ENCODE results near the gene EIF3CL.

- PRO-cap = no peak
Measured at GRCh38 chr16:28193624-28194261, 18.0 kb downstream of the XPO6 start.

GRCh38 chr16:28261698-28262225, 30.6 kb upstream of the SBK1 start:
- PRO-cap = no peak

DNA sequence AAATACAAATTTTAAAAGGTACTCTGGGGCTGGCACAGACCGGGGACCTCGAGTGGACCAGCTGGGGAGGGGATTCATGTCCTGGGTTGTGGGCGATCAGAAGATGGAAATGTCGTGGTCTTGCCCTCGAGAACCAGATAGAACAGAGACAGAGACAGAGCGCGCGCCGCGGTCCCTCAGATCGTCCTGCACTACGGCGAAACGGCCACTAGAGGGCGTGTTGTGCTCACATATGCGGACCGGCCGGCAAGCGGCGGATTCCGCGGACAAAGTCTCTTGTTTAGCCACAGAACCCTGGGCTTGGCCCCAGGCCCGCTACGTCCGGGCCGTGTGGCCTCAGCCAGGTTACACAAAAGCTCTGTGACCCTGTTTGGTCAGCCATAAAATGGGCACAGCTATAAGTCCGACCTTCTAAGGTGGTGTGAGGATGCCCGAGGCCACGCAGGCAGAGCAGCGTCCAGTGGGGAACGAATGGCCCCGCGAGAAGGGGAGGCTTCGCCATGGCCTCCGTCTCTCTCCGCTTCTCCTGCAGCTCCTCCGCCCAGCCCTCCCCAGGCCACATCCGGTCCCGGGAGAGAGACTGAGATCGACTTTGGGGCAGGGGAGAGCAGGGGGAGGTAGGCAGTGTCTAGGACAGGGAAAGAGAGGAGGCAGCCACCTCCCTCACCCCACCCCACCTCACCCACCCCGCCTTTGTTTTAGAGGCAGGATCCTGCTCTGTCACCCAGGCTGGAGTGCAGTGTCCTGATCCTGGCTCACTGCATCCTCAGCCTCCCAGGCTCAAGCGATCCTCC, 14.5 kb upstream of the SBK1 start:
- PRO-cap = bidirectional peak, plus-strand start at position 287 of the sequence, minus-strand start at position 148 of the sequence; bidirectional peak, plus-strand start at position 620 of the sequence, minus-strand start at position 528 of the sequence

DNA sequence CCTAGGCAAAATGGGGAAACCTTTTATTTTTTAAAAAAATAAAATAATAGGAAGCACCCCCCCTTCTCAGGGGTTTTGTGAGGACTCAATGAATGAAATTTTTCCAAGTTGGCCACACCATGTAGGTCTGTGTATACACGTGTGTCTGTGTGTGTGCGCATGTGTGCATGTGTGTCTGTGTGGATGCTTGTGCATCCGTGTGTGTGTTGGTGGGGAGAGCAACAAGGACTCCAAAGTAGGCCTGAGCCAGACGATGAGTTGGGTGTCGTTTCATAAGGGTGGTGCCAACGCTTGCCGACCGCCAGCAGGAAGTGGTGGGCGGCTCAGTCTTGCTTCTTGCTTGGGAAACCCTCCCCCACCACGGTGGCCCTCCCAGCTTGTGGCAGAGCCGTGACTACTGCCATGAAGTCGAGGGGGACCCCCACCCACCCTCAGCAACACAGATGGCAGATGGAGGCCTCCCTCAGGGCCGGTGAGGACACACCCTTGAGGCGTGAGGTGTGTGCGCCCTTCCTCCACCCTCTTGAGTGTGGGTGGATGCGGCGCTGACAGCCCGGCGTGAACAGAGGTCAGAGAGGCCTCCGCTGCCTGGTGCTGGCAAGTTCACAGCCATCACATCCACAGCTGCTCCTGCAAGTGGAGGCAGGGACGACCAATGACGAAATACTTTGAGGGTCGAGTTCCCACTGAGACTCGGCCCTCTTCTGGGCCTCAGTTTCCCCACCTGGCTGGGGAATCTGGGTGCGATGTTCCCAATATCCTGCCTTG, 17.6 kb downstream of the SBK1 start:
- PRO-cap = no peak

DNA sequence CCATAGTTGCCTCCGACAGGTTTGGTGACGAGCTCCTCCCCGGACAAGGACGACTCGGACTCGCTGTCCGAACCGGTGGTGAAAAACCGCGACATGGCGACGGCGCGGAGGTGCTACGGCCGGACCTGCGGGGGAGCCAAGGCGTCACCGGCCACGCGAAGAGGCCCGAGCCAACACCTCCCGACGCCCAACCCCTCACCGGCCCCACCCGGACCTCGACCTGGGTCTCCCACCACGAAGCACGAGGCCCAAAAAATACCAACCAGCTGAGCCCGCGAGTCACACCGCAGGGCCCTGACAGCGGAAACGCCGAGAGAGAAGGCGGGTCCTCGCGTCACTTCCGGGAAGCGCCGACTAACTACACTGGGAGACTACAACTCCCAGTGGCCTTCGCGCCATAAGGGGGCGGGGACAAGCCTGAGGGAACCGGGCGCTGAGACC, at the start of gene EIF3CL:
TSS of gene EIF3CL (minus strand) at position 318 of the 441 bp plus-strand sequence.
- PRO-cap = no peak

DNA sequence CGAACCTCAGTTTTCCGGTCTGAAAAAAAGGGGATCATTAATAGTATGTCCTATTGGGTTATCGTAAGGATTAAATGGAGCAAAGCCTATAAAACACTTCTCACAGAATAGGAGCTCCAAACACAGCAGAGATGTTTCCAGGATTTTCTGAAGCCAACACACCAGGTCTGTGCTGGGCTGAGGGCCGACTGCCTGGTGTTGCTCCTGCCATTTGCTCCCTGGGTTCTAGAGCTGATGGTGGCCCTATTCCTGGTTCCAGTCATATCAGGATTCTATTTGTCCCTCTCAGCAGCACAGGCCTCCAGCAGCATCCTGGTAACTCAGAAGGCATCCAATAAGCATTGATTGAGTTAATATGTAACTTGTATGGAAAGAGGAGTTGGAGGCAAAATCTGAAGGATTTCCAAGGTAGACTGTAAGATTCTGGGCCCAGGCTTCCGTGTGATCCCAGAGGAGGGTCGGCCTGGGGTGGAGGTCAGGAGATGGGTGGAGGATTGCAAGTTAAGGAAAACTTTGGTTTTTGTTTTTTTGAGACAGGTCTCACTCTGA, 5.8 kb downstream of the NUPR1 start:
- PRO-cap = no peak

- PRO-cap = no peak
Measured at GRCh38 chr16:28830174-28830854, 7.5 kb downstream of the ATXN2L start.

DNA sequence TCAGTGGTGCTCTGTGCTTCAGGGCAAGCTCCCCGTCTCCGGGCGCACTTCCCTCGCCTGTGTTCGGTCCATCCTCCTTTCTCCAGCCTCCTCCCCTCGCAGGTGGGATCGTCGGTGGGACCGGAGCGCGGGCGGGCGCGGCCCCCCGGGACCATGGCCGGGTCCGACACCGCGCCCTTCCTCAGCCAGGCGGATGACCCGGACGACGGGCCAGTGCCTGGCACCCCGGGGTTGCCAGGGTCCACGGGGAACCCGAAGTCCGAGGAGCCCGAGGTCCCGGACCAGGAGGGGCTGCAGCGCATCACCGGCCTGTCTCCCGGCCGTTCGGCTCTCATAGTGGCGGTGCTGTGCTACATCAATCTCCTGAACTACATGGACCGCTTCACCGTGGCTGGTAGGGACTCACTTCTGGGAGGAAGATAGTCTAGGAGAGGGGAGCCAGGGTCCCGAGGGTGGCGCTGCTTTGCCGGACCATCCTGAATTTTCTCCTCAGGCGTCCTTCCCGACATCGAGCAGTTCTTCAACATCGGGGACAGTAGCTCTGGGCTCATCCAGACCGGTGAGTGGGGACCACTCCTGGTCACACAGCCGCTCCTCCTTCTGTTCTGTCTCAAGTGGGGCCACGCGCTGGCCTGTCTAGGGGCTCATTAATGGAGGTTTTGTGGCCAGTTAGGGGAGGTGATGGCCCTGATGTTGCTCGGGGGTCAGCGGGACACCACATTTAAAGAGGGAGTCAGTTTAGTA, 593 bp downstream of the SPNS1 start:
- PRO-cap = no peak

- PRO-cap = no peak
Measured at GRCh38 chr16:29013861-29014330, 29.0 kb downstream of the LAT start.

DNA sequence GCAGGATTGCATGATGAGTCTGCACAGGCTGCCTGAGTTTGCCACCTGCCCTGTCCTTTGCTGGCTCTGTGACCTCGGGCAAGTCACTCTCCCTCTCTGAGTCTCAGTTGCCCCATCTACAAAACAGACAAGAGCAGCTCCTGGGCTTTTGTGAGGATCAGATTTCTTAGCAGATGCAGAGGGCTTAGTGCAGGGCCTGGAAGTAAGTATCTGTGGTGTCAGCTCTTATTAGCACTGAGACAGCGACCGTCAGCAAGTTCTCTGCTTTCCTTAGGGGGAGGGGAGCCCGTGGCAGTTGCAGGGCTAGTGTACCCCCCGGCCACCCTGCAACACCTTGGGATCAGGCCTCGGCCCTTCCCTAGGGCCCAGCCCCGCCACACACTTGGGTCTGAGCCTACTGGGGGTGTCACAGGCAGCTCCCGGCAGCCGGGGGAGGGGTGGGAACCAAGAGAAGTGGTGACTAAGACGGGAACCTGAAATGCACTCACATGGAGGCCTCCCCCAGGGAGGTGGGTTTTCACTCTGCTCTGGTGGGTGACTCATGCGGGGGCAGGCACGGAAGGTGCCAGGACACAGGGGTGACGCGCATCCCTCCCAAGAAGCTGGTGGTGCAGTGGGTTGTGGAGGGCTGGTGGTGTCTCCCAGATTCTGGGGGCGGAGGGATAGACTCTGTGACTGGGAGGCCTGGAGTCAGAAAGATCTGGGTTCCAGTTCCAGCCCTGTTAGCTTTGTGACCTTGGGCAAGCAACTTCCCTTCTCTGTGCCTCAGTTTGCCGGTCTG, 44.3 kb downstream of the LAT start:
- PRO-cap = no peak

DNA sequence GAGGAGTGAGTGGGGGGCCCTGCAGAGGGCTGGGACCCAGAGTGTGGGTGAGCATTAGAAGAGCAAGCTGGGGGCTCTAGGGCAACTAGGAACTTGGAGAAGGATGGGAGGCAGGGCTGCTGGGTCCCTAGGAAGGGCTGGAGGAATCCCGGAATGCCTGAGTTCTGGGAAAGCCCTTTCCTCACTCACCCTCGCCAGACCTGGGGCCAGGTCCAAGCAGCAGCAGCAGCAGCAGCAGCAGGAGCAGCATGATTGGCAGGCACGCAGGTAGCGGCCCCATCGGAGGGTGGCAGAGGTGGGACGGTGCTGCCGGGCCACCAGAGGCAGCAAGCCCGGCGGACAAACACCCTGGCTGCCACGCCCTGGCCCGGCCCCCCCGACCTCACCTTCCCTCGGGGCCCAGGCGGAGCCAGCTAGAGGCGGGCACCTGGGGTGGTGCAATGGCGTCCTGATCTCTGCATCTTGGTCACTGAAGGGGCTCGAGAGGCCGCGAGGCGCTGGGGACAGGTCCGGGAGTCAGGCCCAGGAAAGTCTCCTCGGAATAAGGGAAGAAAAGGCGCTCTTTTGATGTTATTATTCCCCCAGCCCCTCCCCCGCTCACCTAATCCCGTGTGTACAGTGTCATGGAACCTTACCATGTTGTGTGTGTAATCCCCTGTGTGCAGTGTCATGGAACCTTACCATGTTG, 122.5 kb downstream of the LAT start:
- PRO-cap = no peak

DNA sequence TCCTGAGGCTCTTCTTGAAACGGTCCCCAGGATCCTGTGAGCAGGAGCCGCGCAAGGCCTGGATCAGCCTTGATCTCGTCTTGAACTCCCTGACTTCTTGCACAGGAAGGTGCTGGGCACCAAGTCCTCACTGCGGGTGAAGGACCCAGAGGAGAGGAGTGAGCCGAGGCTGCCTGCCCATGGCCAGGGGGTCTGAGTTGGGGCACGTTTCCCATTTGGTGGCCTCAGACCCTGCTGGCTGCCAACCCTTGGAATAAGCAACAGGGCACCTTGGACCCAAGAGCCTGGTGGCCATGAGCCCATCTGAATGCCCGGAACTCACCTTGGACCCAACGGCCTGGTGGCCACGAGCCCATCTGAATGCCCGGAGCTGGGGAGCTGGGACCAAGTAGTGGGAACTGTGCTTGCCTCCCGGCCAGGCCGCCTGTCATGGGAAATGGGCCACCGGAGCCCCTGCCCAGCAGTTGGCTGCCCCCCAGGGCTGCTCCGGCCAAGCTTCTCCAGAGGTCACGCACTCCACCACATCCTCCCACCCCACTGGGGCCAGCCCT, 146.0 kb downstream of the LAT start:
- PRO-cap = no peak

- PRO-cap = no peak
Measured at GRCh38 chr16:29132163-29133041, 147.6 kb downstream of the LAT start.

DNA sequence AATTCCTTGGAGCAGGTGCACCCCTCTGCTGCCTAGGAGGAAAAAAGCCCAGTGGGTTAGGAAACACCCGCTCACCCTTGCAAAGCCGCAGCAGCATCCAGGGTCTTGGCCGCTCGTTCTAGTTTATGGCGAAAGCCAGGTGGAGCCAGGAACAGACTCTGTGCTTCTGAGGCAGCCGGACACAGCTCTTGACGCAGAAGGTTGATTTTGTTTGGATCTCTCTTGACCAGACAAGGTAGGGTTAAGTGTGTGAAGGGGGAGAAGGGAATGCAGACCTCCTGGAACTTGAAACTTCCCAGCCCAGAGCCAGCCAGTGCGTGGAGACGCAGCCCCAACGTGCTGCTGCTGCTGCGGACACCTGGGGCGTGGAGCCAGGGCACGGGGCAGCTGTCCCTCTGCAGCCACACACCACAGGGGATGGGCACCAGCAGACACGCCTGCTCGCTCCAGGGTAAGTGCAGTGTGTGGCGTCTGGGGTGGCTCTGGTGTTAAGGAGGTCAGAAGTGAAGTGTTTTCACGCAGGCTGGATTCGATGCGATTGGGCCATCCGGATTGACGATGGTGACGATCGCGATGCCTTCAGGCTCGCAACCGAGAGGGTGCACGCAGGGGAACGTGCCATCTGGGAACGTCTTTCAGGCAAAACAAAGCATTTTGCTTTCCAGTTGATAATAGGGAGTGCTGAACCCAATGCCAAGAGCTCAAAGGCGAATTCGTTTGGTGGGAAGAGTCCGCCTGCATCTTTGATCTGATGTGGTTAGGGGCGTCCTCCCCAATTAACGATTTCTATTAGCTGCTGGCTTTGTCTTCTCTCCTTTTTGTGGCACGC, 154.7 kb downstream of the LAT start:
- PRO-cap = no peak

- PRO-cap = no peak
Measured at GRCh38 chr16:29140313-29140968, 155.6 kb downstream of the LAT start.

DNA sequence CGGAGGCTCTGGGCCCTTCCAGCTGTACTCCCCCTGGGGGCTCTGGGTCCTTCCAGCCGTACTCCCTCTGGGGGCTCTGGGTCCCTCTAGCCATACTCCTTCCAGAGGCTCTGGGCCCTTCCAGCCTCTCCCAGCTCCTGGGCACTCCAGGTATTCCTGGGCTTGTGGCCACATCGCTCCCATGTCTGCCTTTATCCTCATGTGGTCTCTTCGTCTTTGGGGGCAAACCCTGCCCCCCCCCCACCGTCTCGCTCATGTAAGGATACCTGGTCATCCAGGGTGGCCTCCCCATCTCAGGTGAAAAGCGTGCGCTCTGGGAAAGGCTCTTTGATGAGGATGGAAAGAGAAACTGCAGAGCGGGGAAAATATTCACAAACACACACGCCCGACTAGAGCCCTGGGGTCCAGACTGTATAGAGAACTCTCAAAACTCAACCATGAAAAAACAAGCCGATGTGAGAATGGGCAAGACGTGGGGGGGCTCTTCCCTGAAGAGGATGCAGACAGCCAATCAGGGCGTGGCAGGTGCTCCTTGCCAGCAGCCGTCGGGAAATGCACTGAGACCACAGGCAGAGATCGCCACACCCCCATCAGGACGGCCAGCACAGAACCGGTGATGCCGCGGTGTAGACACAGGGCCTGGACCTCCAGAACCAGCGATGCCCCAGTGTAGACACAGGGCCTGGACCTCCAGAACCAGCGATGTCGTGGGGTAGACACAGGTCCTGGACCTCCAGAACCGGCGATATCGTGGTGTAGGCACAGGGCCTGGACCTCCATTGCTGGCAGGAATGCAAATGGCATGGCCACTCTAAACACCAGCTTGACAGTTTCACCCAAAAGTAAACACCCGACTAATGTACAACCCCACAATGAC, 169.1 kb downstream of the LAT start:
- PRO-cap = no peak

DNA sequence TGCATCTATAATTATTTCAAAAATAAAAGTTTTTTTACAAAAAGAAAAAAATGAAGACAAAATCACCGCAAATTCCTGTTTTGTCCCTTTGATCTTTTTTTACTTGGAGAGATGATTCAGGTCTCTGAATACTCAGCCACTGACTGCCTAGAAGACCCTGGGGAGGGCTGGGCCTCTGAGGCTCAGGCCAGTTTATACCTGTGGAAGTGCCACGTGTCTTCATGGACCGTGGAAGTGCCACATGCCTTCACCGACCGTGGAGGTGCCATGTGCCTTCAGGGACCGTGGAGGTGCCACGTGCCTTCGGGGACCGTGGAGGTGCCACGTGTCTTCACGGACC, 170.6 kb downstream of the LAT start:
- PRO-cap = no peak

DNA sequence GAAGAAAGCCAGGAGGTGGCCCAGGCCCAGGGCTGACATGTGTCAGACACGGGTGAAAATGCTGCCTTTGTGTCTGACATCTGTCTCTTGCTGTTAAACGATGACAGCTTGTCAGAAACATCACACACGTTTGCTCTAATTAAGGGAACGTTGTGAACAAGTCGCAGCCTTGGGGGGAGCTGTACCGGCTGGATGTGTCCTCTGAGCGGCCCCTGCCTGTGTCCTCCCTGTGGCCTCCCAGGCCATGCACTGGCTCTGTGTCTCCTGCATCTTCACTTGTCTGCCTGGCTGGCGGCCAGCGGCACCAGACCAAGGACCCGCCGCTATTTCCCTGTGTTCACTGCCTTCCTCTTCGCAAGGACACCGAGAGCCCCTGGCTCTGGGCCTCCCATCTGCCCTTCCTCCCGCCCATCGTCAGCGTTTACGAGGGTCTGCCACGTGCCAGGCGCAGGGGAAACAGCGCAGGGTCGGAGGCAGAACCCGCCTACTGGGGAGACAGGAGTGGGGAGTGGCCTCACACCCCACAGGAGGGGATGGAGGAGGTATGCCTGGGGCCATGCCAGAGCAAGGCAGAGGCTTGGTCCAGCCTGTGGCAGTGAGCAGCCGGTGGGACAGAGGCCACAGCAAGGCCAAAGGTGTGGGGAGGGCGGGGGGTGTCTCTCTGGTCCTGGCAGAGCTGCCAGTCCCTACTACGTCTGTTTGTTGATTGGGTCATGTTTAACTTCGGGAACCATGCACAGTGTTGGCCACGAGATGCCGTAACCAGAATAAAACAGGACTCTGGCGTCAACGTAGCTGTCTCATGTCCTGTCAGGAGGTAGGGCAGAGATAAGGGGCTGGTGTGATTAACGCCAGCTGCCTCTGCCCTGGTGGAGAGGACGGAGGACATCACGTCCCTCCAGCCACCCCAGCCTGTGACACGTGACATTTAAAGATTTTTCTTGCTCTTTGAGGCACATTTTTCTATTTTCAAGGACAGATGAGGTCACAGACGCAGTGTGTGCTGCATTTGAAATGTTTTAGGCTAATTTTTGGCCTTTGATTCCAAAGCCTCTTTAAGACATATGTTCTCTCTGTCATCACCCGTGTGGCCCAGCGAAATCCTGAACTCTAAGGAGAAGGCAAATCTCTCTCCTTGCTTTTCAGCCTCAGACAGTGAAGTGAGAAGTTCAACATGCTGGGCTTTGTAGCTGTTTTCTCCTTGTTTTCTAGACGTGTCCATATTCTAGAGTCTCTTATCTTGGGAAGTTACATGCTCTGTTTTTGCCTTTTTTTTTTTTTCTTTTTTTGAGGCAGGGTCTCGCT, 193.1 kb downstream of the LAT start:
- PRO-cap = no peak

GRCh38 chr16:29184804-29185656, 200.2 kb downstream of the LAT start:
- PRO-cap = no peak

DNA sequence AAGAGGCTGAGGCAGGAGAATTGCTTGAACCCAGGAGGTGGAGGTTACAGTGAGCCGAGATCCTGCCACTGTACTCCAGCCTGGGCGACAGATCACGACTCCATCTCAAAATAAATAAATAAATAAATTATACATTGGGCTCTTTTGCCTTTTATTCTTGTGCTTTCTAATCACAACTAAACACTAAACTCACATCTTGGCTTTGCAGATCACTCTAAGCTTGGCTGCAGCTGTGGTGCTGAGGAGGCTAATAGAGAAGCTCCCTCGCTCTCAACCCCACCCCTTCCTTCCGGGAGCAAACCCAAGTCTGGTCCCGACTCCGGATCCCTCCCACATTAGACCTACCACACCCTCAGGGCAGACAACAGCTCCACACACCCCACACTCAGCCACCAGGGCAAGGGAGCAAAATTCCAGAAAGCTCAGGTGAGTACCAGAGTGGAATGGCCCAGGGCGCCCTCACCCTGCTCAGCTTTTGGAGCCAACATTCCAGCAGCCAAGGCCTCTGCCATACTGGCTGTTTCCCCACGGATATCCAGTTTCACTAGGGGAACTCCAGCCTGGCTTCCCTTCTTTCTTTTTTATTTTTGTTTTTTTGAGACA, 9.9 kb downstream of the SULT1A4 start:
- PRO-cap = no peak